ENCODE results near the genes KCNH4 and CNTNAP1.

GRCh38 chr17:41908818-41909366, 9.9 kb downstream of the ACLY start:
- PRO-cap, 2 experiments: no peak in any of the 2 experiments

DNA sequence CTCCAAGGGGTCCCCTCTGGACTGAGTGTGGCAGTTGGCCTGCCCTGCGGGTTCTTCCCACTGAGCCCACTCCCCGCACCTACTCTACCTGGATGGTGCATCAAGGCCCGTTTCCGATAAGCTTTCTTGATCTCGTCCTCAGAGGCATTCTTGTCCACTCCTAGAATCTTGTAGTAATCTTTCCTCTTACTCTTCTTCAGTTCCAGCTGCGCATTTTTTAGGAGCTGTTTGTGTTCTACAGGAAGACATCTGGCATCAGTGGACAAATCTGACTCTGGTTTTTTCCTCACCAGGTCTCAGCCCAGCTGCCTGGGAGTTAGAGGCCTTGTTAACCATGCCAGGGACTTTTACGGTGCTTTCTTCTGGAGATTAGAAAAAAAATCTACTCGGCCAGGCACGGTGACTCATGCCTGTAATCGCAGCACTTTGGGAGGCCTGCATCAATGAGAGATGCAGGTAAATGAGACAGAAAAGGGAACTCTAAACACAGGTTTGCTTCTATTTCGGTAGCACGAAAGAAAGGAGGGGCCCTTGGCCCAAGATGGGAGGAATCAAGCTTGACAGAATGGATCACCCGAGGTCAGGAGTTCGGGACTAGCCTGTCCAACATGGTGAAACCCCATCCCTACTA, 15.7 kb downstream of the CNP start:
- PRO-cap, 2 experiments: no peak in any of the 2 experiments

DNA sequence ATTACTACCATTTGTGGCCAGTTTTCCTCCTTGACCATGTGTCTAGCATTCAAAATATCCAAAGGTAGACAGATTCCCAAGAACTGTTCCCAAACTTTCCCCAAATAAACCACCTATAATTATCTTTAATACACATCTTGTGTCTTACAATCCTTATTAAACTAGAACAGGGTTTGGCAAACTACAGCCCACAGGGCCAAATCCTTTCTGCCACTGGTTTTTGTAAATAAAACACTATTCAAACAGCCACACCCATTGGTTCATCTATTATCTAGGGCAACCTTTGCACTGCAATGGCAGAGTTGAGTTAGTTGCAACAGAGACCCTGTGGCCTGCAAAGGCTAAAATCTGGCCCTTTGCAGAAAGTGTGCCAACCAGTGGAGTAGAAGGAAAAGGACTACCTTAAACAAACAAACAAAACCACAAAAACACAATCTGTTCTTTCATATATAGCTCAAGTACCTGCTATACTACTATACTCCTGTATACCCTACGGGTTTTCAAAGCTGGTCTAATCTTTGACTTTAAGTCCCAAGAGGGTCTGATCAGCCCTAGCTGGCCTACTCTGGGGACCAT, 23.1 kb downstream of the CNP start:
- PRO-cap, 2 experiments: no peak in any of the 2 experiments

- PRO-cap, 2 experiments: no peak in any of the 2 experiments
Observed at GRCh38 chr17:42026008-42026919, 6.4 kb downstream of the NKIRAS2 start.

DNA sequence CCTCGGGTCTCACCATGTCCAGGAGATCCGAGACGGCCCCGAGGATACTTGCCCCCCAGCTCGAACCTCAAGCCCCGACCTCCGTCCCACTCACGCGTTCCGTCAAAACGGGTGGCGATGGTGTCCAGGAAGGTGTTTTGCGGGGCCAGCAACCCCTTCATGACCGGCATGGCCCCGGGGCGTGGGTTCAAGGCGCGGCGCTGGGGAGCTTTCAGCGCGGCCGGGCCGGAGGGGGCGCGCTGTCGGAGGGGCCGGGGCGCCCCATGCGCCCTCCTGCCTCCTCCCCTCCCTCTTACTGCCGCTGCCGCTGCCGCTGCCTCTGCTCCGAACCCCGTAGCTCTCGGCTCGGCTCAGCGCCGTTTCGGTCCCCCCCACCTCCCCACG, at the start of gene KCNH4:
Gene KCNH4, minus strand, starts transcription at position 367 of the 384 bp plus-strand sequence.
- PRO-cap, 2 experiments: no peak in any of the 2 experiments

DNA sequence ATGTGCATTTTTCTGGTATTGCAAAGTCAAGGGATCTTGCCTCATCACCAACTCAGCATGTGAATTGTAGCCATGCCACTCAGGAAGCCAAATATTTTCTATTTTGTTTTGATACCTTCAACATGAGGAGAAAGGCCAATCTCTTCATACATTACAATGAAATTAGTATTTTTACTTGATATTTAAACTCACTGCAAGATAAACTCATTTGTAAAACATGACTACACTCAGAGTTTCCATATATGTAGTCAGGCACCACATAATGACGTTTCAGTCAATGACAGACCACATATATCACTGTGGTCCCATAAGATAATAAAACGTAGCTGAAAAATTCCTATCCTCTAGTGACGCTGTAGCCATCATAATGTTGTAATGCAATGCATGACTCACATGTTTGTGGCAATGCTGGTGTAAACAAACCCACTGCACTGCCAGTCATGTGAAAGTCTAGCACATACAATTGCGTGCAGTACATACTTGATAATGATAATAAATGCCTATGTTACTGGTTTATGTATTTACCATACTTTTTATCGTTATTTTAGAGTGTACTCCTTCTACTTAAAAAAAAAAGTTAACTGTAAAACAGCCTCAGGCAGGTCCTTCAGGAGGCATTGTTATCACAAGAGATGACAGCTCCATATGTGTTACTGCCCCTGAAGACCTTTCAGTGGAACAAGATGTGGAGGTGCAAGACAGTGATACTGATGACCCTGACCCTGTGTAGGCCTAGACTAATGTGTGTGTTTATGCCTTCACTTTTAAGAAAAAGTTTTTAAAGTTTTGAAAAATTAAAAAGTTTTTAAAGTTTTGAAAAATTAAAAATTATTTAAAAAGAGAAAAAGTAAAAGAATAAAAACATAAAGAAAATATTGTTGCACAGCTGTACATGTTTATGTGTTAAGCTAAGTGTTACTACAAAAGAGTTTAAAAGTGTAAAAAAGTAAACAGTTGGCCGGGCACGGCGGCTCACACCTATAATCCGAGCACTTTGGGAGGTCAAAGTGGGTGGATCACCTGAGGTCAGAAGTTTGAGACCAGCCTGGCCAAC, 9.1 kb downstream of the STAT5B start:
- PRO-cap, 2 experiments: peak in 2 of 2 experiments; most common plus-strand start position 426 of the sequence (in 1); most common minus-strand start position 264 of the sequence (in 1)

DNA sequence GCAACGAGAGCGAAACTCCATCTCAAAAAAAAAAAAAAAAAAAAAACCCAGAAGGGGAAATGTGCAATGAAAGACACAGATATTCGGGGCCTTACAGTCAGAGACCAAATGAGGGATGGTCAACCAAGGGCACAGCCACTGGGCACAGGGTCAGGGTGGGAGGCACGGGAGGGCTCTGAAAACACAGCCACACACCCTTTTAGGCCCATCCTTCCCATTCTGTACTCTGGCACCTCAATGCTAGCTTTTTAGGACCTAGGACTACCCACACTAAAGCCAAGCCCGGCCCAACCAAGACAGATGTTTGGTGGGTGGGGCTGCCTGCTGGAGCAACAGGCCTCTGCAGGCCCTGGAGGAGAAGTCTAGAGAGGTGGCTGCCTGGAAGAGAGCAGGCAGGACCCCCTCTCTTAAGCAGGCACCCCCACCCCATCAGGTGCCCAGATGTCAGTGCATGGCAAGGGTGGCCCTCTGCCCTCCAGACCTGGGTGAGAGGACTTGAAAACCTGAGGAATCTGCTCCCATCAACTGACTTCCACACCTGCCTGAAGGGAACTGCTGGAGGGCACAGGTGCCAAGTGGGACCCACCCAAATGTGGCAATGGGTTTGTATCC, 2.0 kb upstream of the STAT5A start:
- PRO-cap, 2 experiments: no peak in any of the 2 experiments

- PRO-cap, 2 experiments: no peak in any of the 2 experiments
Observed at GRCh38 chr17:42294190-42295088, 6.1 kb downstream of the STAT5A start.

- PRO-cap, 2 experiments: no peak in any of the 2 experiments
Observed at GRCh38 chr17:42308016-42308516, 19.8 kb downstream of the STAT5A start.

- PRO-cap, 2 experiments: no peak in any of the 2 experiments
Observed at GRCh38 chr17:42378974-42379910, 9.0 kb downstream of the STAT3 start.

- PRO-cap, 2 experiments: no peak in any of the 2 experiments
Observed at GRCh38 chr17:42405024-42405501, 16.8 kb upstream of the STAT3 start.

- PRO-cap, 2 experiments: no peak in any of the 2 experiments
Observed at GRCh38 chr17:42519565-42520453, 16.2 kb upstream of the NAGLU start.

- PRO-cap, 2 experiments: no peak in any of the 2 experiments
Observed at GRCh38 chr17:42536927-42537351, 898 bp downstream of the NAGLU start.

DNA sequence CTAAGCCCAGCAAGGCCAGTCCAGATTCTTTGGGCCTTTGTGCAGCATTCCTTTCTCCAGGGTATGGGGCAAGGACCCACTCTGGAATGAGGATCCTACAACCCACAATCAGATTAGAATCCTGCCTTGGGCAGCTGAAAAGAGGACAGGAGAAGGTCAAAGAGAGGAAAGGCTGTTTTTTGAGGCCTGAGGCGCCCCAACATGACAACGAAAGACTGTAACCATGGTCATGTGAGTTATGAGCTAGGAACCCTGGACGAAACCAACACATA, 6.7 kb upstream of the HSD17B1 start:
- PRO-cap, 2 experiments: no peak in any of the 2 experiments

DNA sequence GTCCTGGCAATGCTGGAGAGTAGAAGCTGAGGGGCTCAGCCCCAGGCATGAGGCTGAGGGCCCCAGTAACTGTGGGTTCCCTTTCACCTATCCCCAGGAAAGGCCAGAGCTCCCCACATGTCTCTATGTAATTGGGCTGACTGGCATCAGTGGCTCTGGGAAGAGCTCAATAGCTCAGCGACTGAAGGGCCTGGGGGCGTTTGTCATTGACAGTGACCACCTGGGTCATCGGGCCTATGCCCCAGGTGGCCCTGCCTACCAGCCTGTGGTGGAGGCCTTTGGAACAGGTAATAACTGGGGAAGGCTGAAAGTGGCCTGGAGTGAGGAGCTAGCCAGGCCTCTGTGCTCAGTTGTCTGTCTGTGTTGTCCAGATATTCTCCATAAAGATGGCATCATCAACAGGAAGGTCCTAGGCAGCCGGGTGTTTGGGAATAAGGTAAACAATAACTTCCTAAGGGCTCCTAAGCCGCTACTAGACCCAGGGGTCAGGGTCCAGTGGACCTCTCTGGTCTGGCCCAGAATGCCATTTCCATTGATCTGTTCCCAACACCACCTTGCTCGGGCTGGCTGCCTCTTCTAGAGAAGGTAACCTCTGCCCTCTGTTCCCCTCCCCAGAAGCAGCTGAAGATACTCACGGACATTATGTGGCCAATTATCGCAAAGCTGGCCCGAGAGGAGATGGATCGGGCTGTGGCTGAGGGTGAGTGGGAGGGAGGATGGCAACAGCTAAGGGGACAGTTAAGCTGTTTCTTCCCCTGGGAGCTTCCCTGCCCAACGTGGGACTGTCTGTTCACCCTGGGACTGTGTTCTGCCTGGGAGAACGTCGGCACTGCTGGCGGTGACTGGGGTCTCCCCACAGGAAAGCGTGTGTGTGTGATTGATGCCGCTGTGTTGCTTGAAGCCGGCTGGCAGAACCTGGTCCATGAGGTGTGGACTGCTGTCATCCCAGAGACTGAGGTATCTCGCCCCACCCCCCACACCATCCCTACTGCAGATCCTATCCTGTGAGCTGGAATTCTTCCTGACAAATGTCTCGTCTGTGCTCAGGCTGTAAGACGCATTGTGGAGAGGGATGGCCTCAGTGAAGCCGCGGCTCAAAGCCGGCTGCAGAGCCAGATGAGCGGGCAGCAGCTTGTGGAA, 1.9 kb upstream of the MLX start:
- PRO-cap, 2 experiments: no peak in any of the 2 experiments

DNA sequence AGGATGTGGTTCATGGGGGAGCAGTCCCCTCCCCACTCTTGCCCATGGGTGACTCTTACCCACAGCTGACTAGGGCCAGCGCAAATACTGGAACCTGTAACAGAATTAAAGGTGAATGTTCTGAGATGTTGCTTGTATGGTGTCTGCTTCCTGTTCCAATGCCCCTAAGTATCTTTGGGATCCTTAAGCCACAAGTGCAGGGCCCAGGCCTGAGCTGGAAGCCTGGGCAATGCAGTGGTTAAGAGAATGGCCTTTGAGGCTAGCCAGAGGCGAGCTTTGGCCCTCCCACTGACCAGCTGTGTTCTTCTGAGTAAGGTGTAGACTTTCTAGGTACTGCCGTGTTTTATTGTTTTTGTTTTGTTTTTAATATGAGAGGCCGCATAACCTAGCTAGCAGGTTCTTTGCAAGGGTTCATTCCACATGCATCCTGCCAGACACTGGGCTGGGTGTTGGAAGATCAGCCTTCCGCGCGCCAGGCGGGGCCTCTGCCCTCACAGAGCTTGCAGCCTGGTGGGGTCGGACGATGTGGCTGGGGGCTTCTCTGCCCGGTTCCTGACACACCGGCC, 665 bp upstream of the MLX start:
- PRO-cap, 2 experiments: no peak in any of the 2 experiments

GRCh38 chr17:42682162-42683355, at the start of gene CNTNAP1:
Gene CNTNAP1 (plus strand): TSS chr17:42682531.
- PRO-cap, 2 experiments: no peak in any of the 2 experiments

DNA sequence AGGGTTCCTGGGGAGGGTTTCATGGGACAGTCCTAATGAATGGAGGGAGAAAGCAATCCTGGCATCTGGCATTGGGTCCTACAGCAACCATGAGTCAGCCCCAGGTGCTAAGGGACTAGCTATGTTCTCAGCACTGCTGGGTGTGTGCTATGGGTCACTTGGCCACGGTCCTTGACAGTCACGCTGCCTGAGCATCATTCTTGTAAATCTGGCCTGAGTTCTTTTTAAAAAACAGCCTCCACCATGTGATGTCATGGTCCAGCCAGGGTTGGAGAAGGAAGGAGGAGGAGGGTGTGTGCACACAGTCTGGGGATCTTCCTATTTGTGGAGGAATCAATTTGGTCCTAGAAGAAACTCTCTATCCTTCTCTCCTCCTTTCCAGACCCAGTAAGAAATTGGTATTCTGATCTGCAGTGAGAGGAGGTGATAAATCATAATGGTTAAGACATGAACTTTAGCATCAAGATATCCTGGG, 6.2 kb upstream of the RAMP2 start:
- PRO-cap, 2 experiments: no peak in any of the 2 experiments

DNA sequence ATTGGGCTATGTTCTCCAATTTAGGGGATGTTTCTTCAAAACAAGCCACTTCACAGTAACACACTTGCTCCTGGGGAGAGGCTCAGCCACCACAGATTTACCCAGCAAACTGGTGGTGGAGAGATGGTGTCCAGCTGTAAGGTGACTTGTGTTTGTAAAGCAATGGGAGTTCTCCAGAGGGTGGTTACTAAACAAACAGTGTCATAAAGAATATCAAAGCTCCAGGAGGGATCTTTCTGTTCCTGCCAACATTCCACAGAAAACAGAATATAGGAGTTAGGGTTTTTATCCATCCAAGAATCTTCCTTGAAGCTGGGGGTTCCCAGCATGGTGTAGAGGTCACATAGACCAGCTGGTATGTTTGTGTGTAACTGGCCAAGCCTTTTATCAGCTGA, 4.3 kb downstream of the CNTD1 start:
- PRO-cap, 2 experiments: no peak in any of the 2 experiments

GRCh38 chr17:42805257-42805529, 6.5 kb downstream of the CNTD1 start:
- PRO-cap, 2 experiments: no peak in any of the 2 experiments